Aorta (tissue), 1 donor: ENCODE results near the gene KANK1.

GRCh38 chr9:62871-63276, 33.6 kb upstream of the WASHC1 start:
- PRO-cap = no peak

- PRO-cap = no peak
These were observed 71.7 kb downstream of the DOCK8 start for GRCh38 chr9:286272-286795.

DNA sequence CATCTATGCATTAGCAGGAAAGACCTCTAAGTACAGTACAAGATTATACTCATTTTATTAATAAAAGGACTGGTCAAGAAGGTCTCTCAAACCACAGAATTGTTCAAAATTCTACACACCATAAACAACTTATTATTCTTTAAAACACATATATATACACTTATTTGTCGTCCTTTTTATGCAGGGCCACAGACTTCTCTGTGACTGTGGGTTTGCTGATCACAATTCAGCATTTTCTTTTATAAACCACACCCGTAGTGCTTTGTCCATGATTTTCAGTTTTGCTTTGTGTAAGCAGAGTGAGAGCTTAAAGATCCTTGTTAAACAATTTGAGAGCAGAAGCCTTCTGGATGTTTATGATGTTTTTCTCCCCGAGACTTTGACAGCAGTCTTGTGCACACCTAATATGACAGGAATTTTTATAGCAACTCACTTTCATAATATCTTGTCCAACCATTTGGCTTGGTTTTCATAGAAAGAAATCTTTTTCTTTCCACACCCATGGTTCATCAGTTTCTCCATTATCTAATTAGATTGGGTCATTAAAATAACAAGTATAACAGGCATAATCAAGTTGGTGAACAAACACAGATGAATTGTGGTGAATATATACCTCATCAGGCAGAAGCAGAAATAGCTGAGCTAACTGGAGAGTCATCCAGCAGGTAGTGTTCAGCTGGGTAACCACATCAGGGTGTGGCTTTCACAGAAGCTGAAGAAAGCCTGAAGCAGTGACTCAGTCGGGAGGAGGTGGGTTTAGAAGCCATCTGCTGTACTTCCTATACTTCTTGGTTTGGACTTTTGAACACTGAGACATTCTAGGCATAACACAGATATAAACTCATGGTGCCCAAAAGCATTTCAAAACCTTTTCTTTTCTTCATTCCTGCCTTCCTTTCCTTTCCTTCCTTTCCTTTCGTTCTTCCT, 57.1 kb upstream of the KANK1 start:
- PRO-cap = no peak

DNA sequence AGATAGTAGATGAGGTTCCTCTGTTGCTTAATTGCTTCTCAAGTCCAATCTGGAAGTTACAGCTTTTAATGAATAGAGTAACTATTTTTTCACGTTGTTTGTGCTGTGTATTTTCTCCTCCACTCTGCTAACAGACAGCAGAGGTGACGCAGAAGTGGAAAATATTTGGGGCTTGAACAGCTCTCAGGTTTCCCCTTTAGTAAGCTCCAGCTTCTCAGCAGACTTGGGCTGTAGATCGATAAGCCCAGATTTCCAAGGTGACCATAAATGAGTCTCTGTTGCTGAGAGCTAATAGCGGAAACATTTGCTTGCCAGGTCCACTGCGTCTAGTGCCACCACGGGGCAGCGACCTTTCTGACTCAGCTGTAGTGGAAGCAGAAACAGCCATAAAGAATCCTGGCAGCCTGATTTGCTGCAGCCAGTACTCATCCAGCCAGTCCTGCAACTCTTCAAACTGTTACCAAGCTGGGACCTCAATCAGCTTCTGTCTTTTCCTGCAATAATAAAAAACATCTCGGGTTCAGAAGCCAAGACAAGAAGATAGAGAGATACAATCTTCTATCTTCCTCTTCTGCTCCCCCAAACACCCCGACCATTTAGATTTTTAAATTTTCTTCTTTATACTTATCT, 48.2 kb upstream of the KANK1 start:
- PRO-cap = no peak

GRCh38 chr9:504218-505201, at the start of gene KANK1:
Gene KANK1 (plus strand): TSS chr9:504695.
- PRO-cap = bidirectional peak, plus-strand start at chr9:504733, minus-strand start at chr9:504613

GRCh38 chr9:589052-589827, 84.7 kb downstream of the KANK1 start:
- PRO-cap = no peak

GRCh38 chr9:625972-627103, 121.8 kb downstream of the KANK1 start:
- PRO-cap = no peak

DNA sequence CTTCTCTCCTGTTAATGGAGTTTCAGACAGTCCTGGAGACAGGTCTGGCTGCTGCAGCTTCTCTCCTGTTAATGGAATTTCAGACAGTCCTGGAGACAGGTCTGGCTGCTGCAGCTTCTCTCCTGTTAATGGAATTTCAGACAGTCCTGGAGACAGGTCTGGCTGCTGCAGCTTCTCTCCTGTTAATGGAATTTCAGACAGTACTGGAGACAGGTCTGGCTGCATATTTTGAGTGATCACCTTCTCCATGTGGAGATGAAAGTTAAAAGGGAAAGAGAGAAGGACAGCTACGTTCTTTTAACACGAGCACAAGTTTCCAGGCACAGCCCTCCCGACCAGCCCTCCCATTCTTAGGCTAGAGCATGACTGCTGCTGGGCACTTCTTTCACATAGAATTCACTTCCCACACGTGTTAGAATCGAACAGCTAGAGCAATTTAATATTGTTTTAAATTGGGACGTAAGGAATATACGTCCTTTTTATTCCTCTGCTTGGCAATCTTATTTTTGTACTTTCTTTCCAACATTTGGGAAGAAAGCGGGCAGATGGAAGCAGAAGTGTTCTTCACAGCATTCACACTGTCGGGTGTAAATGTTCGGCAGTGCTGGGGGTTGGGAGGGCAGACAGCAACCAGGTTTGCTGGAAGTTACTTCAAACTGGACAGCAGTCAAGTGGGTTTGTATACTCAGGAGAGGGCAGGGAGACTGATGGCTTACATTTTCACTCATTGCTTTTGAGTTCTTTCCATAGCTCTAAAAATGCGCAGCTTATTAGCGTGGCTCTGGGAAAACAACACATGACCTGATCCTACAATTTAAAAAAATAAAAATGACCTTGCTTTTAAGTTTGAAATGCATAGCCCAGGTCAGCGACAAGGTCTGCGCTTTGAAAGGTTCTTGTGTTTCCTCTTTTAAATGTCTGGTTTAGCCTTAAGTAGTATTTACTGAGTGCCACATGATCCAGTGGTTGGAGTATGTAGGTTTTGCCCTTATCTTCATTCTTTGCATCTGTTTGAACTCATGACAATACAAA, 133.1 kb upstream of the DMRT1 start:
- PRO-cap = no peak

GRCh38 chr9:967393-967953, 9.0 kb upstream of the DMRT3 start:
- PRO-cap = no peak

GRCh38 chr9:971612-972420, 4.6 kb upstream of the DMRT3 start:
- PRO-cap = no peak

DNA sequence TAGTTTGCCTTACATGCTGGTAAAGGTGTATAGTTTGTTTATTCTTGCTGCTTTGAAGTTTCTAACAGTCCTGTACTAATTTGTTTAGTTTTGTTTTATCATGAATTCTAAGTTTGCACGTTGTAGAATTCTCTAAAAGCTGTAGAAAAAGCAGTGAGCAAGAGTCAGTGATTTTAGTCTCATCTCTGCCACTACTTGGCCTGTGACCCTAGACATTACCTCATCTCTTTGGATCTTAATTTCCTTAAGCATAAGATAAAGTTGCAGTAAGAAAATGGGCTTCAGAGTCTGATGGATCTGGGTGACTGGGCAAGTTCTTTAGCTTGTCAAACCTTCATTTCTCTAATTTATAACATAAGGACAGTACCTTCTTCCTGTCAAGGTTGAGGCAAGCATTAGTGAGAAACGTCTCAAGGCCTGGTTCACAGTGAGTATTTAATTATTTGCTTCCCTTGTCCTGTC, 247.9 kb downstream of the DMRT2 start:
- PRO-cap = no peak

DNA sequence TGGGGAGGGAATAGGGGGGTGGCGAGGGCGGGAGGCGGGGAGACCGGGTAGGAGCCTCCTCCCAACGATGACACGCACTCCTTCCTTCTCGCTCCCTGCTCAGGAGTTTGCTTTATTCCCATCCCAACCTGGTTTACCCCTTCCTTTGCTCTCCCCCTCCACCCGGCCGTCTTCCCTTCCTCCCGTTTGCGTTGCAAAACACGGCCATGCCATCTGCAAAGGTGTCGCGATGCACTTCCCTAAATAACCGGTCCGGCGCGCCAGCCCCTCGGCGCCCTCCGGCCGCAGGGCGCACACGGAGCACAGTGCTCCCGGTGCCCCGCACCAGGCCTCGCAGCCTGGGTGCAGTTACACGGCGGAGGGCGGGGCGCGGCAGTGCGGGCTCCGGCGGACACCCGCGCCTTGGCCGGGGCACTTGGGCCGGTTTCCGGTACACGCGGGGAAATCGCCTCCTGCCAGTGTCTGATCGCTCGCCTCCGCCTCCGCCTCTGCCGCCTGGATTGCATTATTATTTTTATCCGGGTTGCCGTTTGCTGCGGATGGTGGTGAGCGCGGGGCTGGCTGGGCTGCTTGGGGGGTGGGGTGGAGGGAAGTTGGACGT, 1.6 kb downstream of the SMARCA2 start:
- PRO-cap = bidirectional peak, plus-strand start at position 77 of the sequence, minus-strand start outside the sequence

- PRO-cap = no peak
These were observed 41.3 kb downstream of the SMARCA2 start for GRCh38 chr9:2056482-2056840.

DNA sequence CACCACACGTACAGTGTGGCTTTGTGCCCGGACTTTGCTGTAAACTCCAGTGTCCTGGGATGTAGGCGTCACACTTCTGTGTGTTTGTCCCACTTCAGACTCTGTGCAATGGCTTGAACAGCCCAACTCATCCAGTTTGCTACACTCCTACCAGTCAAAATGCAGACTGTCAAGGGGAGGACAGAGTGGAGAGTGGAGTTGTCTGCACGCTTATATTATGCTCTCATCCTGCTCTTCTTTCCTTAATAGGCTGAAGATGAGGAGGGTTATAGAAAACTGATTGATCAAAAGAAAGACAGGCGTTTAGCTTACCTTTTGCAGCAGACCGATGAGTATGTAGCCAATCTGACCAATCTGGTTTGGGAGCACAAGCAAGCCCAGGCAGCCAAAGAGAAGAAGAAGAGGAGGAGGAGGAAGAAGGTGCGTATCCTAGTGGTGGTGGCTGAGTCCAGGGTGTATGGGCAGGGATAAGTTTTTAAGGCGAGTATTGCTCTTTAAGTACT, 45.5 kb downstream of the SMARCA2 start:
- PRO-cap = no peak

DNA sequence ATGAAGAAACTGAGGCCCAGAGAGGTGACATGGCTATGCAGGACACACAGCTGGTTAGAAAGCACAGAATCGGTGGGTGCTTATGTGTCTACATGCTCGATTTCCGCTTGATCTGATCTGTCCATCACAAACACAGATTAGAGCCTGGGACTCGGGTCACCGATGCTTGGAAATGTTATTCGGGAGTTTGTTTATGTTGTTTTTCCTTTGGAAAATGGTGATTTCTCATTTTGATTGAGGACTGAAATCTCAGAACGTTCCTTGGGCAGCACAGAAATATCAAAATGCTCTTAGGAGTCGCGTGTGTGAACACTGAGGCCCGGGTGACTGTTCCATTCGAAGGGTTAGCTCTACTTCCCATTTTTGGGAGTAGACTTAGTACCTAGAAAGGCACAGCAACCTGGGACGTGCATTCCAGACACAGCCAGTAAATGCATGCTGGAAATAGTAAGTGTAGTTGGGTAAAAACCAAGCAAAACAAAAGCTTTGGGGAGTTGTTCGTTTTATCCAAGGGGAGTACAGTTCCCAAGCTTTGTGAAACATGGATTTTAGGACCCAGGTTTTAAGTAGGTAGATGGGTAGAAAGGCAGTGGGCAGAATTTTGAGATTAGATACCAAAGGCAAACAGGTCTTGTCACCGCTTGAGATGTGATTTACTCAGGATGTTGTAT, 109.5 kb downstream of the SMARCA2 start:
- PRO-cap = no peak

DNA sequence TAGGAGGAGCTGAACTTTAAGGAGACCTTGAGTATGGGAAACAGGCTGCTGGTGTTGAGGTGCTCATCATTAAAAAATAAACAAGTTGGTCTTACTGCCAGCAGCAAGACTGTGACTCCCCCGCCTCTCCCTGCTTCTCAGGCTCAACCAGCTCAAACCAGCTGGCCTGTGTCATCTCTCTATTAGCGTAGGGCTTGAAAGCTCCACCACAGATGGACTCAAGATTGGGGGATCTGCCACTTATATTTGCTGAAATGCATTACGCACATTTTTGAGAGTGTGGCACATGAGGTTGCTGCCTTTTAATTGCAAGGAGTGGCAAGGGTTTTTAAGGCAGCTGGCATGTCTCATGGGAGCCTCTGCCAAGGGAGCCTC, 219.1 kb downstream of the SMARCA2 start:
- PRO-cap = no peak

GRCh38 chr9:2559133-2559466, 62.5 kb upstream of the VLDLR start:
- PRO-cap = no peak

- PRO-cap = no peak
These were observed 62.0 kb upstream of the VLDLR start for GRCh38 chr9:2559566-2559950.

DNA sequence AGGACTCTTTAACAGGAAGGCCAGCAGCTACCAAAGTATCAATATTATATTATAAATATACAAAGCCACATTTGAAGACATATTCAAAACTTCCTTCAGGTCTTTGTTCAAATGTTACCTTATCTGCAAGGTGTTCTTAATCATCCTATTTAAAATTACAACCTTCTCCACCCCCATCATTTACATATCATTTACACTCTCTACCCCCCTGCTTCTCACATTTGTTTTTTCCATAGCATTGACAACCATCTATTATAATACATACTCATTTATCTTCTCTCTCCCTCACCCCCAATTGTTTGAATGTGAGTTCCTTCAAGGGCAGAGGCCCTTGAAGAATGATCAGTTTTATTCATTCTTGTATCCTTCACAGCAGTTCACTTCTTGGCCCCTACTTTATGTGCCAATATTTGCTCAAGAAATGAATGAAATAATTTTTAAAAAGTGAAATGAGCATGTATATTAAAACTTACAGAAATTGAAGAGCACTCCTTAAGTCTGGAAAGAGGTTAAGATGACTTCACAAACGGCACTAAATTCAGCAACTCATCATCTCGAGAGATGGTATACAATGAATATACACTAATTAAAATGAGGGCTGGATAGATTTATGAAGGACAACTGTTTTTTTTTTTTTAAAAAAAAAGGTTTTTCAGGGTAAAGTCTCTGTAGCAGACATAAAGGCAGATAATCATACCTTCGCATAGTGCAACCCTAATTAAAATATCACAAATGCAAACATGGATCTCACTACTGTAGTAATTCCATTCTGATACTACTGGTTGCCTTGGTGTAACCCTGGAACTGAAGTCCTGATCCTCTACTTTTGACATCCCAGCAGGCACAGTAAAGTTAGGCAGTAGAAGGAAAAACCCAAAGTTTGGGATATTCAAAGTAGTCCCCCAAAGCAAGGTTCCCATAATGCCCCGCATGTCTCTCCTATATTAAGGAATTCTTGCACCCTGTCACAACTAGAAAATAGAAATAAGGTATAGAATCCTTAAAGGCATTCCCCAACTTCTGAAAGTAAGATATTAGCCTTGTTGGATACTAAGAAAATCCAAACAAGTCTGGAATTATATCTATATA, 19.9 kb downstream of the RFX3 start:
- PRO-cap = no peak

DNA sequence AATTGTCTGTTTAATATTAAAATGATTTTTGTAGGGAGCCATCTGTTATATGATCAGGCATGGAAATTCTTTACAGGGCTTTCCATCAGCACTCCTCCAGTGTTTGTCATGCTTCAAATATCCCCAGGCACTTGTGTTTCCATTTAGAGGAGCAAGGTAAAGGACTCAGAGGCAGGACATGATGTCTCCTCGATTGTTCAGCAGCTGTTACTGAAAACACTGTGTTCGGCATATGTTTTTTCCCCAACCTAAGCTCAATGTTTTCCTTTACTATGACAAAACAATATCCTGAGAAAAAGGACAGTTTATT, 172.3 kb upstream of the RFX3 start:
- PRO-cap = no peak